Mesenteric fat pad (tissue), 1 donor: ENCODE data around the genes KLRC1 and TAS2R31.

DNA sequence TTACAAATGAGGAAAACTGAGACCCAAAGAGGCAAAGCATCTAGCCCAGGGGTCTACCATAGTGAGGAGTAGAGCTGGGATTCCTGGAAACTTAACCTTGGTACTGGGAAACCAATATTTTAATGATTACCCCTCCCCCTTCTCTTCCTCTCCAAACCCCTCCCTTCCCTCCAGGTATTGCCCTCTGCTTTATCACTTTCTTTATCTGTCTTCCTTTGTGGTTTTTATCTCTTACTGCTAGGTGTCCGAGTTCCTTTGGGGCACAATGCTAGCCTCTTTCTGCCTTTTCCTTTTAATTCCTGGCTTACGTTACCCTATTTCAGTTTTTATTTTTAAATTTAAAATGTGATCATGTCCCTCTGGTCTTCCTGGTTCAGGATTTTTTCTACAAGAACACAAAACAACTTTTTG, 2.8 kb downstream of the GABARAPL1 start:
- PRO-cap, result no peak

GRCh38 chr12:10406723-10407268, 2.8 kb downstream of the KLRC4 start:
- PRO-cap, result no peak

GRCh38 chr12:10452939-10453583, at the start of gene KLRC1:
TSS of gene KLRC1 (minus strand) at chr12:10453377.
- PRO-cap, result no peak

DNA sequence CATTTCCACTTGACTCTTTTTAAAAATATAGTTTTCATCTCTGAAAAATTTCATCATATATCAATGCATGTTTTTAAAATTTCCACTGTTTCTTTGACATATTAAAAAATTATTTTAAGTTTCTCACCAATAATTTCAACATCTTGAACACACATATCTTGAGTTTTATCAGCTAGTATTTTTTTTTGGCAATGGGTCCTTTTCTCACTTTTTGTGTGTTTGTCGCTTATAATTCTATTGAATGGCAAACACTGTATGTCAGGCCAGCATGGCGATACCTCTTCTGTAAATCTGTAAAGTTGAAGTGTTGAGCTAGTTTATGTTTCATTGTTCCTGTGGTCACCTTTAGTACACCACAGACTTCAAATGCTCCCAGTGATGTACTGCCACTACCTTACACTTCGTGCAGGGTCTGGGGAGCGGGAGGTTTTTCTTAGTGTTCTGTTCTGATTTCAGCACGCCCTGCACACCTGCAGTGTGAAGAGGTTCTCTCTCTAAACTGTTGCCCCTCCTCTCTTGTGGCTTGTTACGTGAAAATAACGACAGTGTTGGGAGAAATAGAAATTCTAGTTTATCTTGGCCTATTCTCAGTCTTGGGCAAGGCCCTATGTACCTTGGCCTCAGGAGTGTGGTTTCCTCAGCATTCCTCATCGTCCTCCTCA, 48.4 kb downstream of the EIF2S3B start:
- PRO-cap, result no peak

- PRO-cap, result no peak
Observed at GRCh38 chr12:10571454-10572271, 41.7 kb downstream of the MAGOHB start.

GRCh38 chr12:10614177-10614731, 845 bp upstream of the MAGOHB start:
- PRO-cap, result no peak

DNA sequence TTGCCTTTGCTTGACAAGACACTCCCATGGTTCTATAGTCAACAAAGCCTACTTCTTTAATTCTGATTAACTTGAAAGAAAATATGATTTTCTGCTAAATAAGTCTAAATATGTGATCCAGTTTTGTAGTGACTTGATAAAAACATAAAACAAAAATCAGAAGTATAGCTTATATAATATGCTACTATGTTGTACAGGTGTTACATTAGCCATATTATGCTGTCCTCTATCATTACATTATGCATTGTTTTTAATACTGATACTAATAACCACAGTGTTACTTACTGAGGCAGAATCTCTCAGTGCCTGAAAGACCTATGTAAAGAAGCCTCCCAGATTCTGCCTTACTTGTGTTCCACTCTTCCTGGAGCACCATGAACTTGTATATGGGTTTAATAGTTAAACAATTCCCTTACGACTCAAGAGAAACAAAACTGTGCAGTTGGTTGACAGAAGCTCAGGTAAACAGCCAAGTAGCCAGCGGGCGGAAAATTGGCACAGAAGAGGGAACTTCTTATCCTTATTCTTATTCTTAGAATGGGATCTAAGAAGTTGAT, 22.5 kb upstream of the MAGOHB start:
- PRO-cap, result no peak

- PRO-cap, result no peak
Observed at GRCh38 chr12:10636435-10637095, 23.2 kb upstream of the MAGOHB start.

- PRO-cap, result no peak
Observed at GRCh38 chr12:10707152-10707974, 15.8 kb downstream of the YBX3 start.

- PRO-cap, result no peak
Observed at GRCh38 chr12:10749790-10750726, 26.9 kb upstream of the YBX3 start.

GRCh38 chr12:11031282-11031825, at the start of gene TAS2R31:
TSS of gene TAS2R31 (minus strand) at chr12:11031407.
- PRO-cap, result no peak

- PRO-cap, result no peak
Observed at GRCh38 chr12:11163128-11164122, 7.6 kb upstream of the SMIM10L1 start.

GRCh38 chr12:11164123-11164467, 6.9 kb upstream of the SMIM10L1 start:
- PRO-cap, result no peak

- PRO-cap, result no peak
Observed at GRCh38 chr12:11378267-11378698, 17.1 kb downstream of the PRB2 start.

- PRO-cap, result no peak
Observed at GRCh38 chr12:11731977-11732466, 82.5 kb downstream of the ETV6 start.

- PRO-cap, result no peak
Observed at GRCh38 chr12:11755300-11756375, 106.2 kb downstream of the ETV6 start.

DNA sequence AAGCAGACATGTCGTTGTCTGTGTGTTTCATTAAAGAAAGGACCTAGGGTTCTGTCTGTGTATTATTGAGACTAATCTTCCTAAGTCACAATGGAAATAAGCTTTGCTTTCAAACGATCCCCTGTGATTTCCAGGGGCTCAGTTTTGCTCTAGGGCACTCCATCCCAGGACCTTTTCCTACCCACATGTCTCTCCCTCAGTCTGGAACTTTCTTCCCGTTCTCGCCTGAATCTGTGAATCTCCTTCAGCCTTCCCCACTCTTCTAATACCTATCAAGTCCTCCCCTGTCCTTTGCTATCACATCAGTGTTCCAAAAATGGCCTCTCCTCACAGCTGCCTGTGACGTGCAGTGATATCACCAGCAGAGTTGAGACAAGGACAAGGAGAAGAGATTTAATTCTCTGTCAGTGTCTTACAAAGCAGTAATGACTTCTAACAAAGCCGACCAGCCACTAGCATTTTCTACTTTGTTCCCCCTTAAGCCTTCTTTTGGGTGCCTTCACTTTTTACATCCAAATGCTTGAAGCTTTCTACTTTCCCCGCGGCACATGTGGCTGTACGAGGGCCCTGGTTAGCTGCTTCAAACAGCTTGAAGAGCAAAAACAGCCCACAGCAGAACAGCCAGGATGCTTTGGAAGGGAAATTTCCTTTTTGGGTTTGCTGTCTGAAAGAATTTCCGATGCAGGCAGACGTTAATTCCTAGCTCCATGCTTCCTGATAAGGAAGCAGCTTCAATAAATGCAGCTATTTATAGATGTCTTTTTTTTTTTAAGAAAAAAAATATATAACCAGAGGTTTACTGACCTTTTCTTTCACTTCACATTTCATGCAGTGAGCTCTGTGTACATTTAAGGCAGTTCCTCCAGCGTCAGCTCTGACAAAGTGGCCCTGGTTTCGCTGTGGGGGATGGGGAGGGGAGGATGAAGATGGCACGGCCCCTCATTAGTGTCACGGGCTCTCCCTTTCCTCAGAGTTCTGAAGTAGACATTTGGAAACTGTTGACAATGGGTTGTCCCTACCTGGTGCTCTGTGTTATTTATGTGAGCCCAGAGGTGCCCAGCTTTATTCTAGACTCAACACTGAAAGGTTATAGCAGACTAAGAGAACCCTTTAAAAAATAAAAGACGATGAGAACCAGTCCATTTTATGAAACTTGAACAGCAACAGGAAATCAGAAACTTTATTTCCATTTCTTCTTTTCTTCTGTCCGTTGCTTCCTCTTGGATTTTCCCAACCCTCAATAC, 109.4 kb downstream of the ETV6 start:
- PRO-cap, result no peak

- PRO-cap, result no peak
Observed at GRCh38 chr12:11761871-11762590, 112.6 kb downstream of the ETV6 start.

GRCh38 chr12:11766271-11767065, 117.0 kb downstream of the ETV6 start:
- PRO-cap, result no peak

DNA sequence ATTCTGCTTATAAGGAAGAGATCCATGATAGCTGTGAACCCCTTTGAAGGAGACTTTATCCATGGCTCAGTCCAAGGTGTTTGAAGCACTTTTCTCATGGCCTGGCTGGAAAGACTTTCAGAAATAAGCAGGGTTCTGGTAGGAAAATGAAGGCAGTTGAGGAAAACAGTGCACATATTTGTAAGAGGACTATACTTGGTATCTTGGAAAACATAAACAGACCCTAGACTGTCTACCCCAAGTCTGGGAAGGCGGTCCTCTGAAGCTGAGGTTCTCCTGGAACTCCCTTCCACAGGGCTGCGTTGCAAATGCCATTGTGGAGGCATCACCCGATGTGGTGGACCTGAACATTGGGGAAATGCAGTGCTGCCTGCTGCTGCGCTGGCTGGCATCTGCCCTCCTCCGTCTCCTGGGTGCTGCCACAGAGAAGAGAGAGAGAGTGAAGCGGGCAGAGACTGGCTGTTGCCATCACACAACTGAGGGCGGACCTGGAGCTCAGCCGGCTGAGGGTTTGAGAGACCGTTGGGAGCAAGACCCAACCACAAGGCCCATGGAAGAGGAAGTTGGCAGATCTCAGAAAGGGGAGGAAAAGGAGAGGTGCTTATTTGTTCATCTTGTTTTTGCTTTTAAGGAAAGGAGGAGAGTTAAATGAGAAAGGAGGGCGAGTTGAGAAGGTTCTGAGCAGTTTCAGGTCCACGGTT, 124.2 kb downstream of the ETV6 start:
- PRO-cap, result no peak